Colon Carcinoma Metastatic in the Lung (tissue), 2 donors: ENCODE data around the gene NUBPL.

DNA sequence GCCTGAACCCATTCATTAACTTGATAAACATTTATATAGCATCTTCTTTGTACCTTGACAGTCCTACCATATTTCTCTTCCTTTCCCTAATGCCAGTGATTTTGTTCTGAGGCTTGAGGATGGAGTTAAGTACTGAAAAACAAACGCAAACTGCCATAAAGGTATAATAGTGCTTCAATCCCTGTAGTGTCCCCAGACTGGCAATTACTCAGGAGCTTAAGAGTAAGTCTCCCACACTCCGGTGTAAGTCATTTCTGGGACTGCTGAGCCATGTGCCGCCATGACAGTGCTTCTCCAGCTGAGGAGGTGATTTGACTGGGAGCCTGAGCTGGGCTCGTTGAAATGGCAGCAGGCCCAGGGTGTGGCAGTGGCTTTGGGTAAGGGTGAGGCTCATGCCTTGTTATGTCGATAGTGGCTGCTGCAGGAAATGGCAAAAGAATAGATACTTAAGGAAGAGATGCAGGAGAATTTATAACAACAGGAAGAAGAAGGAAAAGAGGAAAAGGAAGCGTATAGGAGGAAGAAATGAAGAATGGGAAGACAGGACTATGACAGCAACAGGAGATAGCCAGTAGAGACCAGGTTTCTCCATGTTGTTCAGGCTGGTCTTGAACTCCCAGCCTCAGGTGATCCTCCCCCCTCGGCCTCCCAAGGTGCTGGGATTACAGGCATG, 43.9 kb upstream of the HECTD1 start:
- PRO-cap, 2 experiments, result peak in 1 of 2 experiments; most common minus-strand start position 413 of the sequence (in 1)

GRCh38 chr14:31560845-31561897, at the start of gene NUBPL:
TSS of gene NUBPL (plus strand) at chr14:31561404.
- PRO-cap, 2 experiments, result peak in 2 of 2 experiments; most common plus-strand start chr14:31561404 (in 2); most common minus-strand start chr14:31561330 (in 1)

- PRO-cap, 2 experiments, result peak in 1 of 2 experiments; most common minus-strand start chr14:32572458 (in 1)
Observed at GRCh38 chr14:32572159-32572683, 243.1 kb downstream of the AKAP6 start.

DNA sequence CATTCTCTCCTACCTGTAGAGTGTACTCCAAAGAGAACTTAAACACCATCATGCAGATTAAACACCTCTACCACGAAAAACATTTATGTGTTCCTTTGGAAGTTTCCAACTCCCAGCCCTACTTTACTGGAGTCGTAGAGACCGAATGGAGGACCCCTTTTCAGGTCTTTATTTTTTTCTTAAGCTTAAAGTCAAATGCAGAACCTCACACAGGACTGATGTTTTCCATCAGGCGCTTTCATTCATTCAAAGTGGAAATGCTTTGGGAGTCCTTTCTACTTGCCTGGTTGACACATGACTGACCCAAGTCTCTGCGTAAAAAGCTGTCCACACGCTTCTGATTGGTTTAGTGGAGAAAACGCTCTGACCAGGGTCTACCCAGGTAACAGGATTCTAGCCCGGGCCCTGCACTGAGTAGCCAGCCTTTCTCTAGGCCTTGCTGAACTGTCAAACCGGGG, 1.1 kb upstream of the NPAS3 start:
- PRO-cap, 2 experiments, result no peak in any of the 2 experiments

- PRO-cap, 2 experiments, result no peak in any of the 2 experiments
Observed at GRCh38 chr14:32985748-32986582, 47.3 kb downstream of the NPAS3 start.

- PRO-cap, 2 experiments, result no peak in any of the 2 experiments
Observed at GRCh38 chr14:34425410-34425789, 36.6 kb downstream of the SPTSSA start.

GRCh38 chr14:34568950-34569371, 29.5 kb upstream of the EAPP start:
- PRO-cap, 2 experiments, result no peak in any of the 2 experiments

- PRO-cap, 2 experiments, result no peak in any of the 2 experiments
Observed at GRCh38 chr14:34592801-34593201, 37.1 kb downstream of the SNX6 start.

- PRO-cap, 2 experiments, result no peak in any of the 2 experiments
Observed at GRCh38 chr14:34783730-34784018, 69.3 kb upstream of the CFL2 start.

- PRO-cap, 2 experiments, result no peak in any of the 2 experiments
Observed at GRCh38 chr14:35116884-35117549, 4.8 kb downstream of the PPP2R3C start.

GRCh38 chr14:35213875-35214333, 78.3 kb upstream of the PSMA6 start:
- PRO-cap, 2 experiments, result no peak in any of the 2 experiments

DNA sequence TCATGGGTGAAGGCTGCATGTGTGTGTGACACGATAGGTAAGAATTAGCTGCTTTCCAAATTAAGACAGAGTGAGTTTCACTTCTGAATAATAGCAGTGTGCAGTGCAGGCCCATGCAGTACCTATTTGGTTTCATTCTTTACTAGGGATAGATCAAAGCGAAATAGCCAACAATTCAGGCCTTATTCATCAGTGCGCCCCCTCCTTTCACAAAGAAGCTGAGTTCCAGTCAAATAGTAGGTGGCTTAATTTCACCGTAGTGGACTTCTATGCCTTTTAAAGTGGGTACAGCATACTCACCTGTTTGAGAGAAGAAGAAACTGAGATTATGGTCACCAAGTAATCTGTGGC, 6.4 kb upstream of the PSMA6 start:
- PRO-cap, 2 experiments, result no peak in any of the 2 experiments

GRCh38 chr14:35286621-35287203, 5.5 kb upstream of the PSMA6 start:
- PRO-cap, 2 experiments, result no peak in any of the 2 experiments

DNA sequence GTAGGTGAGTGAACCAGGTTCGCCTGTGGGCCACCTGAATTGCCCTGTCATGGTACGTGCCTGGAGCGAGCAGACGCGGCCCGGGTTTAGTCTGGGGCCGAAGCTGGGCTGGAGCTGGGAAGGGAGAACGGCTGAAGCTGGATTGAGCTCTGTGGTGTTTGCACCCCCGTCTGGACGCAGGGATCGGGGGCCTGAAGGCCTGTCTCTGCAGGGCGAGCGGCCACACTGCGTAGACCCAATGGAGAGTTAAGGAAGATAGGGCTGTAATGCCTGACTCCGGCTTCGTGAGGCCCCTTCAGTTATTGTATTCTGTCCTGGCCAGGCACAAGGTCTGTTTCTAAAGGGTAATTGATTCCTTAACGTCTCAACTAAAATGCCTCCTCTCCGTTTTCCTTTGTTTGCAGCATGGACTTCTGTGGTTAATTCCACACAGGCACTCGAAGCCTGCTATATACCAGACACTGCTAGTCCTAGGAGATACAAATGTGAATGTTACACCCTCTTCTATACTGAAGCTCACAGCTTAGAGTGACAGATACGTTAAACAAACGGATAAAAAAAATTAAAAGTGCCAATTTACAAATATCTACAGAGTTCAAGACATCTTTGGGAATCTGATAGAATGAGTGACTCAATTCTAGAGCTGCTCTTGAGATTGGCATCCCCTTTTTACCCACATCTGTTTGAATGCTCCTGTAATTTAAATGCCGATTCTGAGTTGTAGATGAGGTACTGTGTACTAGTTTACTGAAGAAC, 545 bp downstream of the PSMA6 start:
- PRO-cap, 2 experiments, result peak in 2 of 2 experiments; most common plus-strand start position 47 of the sequence (in 1)

DNA sequence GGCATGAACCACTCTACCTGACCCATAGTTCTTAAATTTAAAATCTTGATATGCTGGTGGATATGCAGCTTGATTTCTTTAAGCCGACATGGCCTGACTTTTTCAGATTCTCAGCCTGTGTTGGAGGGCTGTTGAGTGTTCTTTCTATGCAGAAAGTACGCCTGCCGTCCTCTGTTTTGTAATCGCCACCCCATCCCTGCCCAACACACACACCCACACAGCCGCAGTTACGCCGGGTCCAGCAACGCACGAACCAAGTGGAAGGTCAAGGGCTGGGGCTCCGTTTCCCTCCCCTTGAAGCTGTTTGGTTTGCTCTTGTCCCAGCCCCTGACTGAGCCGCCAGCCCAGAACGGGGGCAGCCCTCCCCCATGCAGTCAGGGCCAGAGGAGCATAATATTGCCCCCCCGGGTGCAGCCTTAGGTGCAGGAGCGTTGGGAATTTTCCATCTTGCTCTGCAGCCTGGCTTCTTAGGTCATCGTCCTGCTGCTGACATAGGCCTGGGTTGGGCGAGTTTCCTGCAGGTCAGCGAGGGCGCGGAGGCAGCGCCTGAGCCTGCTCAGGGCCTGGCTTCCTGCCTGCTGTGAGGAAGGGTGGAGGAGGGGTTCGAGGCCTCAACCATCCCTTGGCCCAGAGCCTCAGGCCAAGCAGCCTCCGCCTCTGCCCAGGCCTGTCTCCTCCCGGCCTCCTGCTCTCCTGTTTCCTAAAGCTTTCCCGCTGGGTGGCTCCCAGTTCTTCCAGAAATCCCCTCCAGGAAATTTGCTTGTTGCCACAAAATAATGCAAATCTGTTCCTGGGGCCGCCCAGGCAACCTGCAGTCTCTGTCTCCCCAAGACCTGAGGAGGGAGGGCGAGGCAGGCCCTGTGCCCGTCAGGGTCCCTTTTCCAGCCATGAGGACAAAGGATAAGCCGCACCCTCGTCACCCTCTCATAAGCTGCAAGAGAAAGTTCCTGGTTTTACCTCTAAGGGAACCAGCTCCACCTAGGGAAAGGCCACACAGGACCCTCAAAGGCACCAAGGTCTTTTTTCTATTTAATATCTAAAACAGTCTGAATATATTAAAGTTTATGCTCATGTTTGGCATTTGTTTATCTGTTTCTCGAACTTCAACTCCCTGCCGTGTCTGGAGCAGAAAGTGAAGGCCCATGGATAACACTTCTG, 44.5 kb downstream of the PSMA6 start:
- PRO-cap, 2 experiments, result peak in 2 of 2 experiments; most common minus-strand start position 889 of the sequence (in 2)

- PRO-cap, 2 experiments, result no peak in any of the 2 experiments
Observed at GRCh38 chr14:35408927-35409593, 4.5 kb upstream of the NFKBIA start.

GRCh38 chr14:35717873-35718519, 91.1 kb downstream of the RALGAPA1 start:
- PRO-cap, 2 experiments, result no peak in any of the 2 experiments

GRCh38 chr14:36068660-36069199, 242.6 kb downstream of the BRMS1L start:
- PRO-cap, 2 experiments, result no peak in any of the 2 experiments

GRCh38 chr14:36279851-36280246, 40.6 kb downstream of the MBIP start:
- PRO-cap, 2 experiments, result no peak in any of the 2 experiments

DNA sequence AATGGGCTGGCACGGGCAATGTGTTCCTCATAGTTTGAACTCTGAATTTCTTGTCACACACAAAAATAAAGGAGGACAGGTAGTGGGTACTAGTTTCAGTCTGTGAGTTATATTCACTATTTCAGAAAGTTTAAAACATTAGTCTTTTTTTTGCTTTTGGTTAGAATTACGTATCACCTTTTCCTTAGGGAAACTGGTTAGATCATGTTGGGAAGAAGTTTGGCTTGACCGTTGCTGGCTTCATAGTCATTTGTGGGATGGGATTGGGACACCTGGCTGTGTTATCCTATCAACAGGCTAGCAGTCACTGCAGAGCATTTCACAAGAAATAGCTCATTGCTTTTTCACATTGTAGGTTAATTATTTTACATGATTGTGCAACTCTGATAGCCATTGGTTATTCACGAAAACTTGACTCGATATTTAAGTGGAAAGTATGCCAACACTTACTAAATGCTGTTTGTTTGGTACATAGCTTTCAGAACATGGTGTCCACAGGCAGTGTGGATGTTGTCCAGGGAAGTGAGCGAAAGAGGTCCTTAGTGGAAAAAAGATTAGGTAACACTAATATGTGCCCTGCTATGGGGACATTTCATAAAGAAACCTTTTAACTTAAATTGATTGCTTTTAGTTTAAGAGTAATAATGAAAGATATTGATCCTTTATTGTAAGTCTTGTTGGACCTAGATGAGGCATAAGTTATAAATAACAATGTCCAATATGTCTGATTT, 89.4 kb downstream of the NKX2-1 start:
- PRO-cap, 2 experiments, result no peak in any of the 2 experiments